Mesangial cell (primary cell): ENCODE measurements around a stretch of chr10.

- RAMPAGE, long total RNA = no peak
These were observed 106.6 kb downstream of the ZMYND11 start for GRCh38 chr10:241884-242287.

- RAMPAGE, long total RNA = no peak
These were observed 244.9 kb downstream of the ZMYND11 start for GRCh38 chr10:379956-380850.

DNA sequence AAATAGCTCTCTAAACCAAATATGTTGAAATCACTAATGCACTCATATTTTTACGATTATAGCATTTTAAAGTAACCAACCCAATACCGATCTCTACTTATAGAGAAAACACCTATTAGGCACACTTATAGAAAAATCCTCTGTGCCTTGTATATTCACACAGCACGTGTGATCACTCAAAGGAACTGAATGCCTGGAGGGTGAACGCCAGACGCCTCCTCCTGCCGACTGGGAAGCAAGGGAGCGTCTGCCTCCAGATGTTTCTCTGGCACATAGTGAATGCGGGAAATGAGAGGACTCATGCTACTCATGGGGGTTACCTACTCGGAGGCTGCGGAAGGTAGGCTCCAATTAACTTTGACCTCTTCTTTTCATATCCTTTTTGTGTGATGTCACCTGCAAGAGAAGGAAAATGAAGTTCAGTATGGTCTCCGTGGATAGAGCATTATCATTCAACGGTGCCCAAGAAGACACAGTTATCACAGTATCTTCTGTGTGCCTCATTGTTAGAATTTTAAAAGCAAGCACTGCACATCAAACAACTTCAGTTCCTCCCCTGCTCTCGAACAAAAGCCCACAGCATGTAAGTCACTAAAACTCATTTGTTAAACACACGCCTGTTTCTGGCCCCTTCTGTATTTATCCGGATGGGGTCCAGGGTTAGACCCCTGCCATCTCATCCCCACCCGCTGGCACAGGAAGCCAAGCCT lies 203.2 kb downstream of the DIP2C start:
- RAMPAGE, long total RNA = no peak

DNA sequence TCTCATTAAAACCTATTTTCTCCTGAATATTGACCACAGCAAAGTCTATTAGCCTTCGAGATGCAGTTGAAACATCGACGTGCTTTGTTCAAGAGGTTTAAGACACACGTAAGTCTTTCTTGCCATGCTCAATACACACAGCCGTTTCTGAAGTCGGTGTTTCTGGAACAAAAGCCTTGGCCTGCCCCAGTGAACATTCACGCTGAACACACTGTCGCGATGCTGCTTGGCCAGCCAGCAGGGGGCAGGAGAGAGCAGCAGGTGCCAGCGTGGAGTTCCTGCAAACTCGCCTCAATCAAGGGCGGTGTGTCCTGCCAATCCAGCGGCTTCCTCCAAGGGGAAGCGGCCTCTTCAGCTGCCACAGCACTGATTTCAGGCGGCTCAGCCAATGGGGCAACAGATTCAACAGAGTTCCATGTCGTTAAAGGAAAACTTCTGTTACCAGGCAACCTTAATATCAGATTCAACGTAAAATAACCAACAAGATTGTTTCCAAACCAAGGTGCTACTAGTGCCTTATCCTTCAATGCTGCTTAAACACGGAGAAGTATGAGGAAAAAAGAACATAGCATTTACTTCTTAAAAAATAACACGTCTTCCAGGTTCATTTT lies 178.4 kb downstream of the DIP2C start:
- RAMPAGE, long total RNA = no peak

- RAMPAGE, long total RNA = no peak
These were observed 162.6 kb downstream of the DIP2C start for GRCh38 chr10:526751-527410.

DNA sequence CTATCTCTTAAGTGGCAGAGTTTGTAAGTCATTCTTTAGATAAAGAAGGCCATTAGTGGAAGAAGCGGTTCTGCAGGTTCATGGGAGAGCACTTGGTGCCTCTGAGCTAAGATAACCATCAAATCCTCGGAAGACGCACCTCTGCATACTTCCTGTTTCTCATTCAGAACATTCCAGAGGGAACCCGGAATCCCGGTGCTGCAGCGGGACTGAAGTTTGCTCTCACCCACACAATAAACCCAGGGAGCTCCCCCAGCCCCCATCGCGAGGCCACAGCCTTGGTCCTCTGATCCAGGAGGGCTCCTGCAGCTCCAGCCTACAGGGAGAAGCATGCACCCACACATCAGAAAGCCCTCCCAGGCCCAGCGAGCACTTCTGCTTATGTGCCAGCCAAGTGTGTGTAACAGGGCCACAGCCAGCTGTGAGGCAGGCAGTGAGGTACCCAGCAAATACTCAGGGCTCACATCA lies 142.5 kb downstream of the DIP2C start:
- RAMPAGE, long total RNA = no peak

GRCh38 chr10:554596-554880 lies 134.9 kb downstream of the DIP2C start:
- RAMPAGE, long total RNA = no peak

DNA sequence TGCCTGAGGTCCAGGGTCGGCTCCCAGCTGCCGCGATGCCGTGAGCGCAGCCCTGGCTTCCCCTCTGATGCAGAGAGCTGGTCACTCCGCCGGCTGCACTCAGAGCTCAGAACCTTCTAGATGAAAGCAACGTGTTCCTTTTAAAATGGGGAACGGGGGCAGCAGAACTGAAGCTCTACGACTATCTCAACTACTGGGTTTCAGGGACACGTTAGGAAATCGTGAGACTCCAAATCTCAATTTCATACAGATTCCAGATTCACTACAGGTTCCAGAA lies 84.4 kb downstream of the DIP2C start:
- RAMPAGE, long total RNA = no peak

DNA sequence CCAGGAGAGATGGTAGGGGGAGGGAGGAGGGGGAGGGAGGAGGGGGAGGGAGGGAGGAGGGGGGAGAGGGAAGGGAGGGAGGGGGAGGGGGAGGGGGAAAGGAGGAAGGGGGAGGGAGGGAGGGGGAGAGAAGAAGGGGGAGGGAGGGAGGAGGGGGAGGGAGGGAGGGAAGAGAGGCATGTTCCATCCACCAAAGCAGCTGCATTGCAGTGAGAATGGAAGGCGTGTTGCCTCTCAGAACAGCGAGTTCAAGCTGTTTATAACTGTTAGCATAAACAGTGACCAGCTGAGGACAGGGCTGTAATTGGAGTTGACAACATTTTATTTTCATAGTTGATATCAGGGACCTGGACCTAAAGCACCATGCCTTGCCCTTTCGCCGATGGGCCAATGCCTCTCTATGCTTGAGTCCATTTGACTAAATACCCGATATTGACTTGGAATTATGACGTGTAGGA lies 67.2 kb downstream of the DIP2C start:
- RAMPAGE, long total RNA = no peak

DNA sequence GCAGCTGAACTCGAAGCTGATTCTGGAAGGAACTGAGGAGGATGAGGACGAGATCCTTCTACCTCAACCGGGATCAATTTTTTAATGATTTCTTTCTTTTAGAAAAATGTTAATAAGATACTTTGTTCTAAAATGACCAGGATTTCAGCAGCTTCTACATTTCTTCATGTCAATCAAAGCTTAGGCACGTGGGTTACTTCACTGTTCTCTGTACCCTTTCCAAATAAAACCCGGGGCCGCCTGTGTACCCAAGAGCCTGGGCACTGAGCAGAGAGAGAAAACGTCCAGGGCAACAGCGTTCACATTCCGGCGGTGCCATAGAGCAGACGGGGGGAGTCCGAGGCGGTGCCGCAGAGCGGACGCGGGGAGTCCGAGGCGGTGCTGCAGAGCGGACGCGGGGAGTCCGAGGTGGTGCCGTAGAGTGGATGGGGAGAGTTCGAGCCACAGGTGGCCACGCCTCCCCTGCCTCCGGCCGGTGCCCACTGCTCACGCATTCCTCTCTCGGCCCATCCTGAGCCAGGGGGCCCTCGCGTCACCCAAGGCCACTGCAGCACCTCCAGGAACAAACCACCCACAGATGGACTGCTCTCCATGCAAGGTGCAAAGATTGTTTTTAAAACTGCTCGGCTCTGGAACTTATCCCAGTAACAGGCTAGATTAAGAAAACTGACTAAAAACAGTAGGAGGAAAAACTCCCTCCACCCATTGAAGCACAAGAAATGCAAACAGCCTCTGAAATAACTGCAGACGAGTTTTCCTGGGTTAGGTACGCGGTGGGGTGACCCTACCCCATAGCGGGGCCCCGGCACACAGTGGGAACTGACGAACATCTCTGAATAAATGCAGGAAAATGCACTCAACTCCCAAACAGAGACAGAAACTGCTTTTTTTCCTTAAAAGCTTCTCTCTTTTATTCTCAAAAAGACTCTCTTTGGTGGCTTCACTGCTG lies 56.1 kb downstream of the DIP2C start:
- RAMPAGE, long total RNA = no peak

DNA sequence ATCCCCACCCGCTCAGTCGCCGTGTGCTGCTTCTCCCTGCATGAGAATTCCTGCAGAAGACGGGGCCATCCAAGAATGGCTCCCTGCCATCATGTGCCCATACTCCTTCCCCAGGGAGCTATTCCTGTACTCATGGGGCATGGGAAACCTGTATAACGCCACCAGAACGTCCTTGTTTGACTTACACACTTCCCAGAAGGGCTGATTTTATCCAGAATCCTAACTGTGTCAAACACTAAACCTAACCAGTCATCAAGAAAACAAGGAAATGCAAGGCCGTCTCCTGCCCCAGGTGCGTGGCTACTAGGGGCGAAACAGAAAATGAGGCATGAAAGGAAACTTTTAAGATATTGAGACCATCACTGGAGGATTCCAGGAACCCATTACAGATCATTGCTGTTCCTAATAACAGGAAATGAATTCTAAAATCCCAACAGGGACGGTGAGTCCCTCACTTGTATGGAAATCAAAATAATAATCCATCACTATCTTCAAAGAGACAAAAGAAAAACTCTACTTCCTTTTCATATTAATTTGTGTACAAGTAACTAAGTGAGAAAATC lies 15.9 kb downstream of the DIP2C start:
- RAMPAGE, long total RNA = no peak

- RAMPAGE, long total RNA = no peak
These were observed 1.1 kb downstream of the DIP2C start for GRCh38 chr10:687905-689227.

- RAMPAGE, long total RNA = no peak
These were observed 4.0 kb upstream of the DIP2C start for GRCh38 chr10:693307-694044.

DNA sequence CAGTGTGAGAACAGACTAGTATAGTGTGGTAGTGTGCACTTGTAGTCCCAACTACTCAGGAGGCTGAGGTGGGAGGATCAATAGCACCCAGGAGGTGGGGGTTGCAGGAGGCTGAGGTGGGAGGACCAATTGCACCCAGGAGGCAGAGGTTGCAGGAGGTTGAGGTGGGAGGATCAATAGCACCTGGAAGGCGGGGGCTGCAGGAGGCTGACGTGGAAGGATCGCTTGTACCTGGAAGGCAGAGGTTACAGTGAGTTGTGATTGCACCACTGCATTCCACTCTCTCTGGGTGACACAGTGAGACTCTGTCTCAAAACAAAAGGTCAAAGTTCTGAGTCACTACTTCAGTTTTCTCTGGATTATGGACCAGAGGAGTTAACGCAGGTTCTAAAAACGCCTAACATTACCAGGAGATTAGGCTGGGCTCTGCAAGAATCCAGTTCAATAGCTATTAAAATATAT lies 22.7 kb upstream of the DIP2C start:
- RAMPAGE, long total RNA = no peak

DNA sequence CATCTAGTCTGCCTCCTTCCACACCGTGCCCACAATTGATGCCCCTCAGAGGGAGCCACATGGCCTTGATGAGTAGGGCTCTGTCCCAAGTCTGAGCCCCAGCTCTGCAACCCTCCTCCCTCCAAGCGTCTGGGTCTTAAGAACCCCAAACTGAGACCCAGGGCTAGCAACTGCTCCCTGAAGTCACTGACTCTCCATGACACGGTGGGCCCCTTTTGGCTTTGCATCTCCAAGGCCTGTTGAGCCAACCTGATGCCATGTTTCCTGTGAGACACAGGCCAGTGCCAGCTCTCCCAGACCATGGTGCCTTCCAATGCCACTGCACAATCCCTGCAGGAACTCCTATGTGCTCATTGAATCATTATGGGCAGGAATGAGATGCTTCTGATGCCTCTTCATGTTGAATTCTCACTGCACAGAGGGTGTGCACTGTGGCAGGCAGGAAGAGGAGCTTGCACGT lies 107.9 kb downstream of the LARP4B start:
- RAMPAGE, long total RNA = no peak

- RAMPAGE, long total RNA = no peak
These were observed 102.9 kb downstream of the LARP4B start for GRCh38 chr10:828424-829144.

GRCh38 chr10:929999-931045 lies 1.2 kb downstream of the LARP4B start:
- RAMPAGE, long total RNA = no peak

- RAMPAGE, long total RNA = no peak
These were observed 17.8 kb upstream of the GTPBP4 start for GRCh38 chr10:970086-971189.

- RAMPAGE, long total RNA = no peak
These were observed 14.1 kb upstream of the GTPBP4 start for GRCh38 chr10:973964-974629.

- RAMPAGE, long total RNA = start-site peak on the plus strand at chr10:987379-987431, 13 reads
These were observed 847 bp upstream of the GTPBP4 start for GRCh38 chr10:986990-988183.